Psoas muscle (tissue), 2 donors: ENCODE measurements around a stretch of chr7.

DNA sequence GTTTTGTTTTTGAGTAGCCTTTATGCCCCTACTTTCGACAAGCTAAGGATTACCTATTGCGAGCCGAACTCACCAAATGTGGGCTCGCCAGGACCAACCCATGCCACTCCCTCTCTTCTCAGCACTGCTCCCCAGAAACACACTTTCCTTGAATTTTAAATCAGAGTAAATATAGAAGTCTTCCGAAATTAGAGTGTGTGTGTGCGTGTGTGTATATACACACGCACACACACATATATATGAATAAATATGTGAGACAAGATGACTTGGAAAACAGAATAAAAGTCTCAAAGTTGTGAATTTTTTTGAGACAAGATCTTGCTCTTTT, 96.7 kb downstream of the AGMO start:
- PRO-cap, 2 experiments = no peak in any of the 2 experiments

DNA sequence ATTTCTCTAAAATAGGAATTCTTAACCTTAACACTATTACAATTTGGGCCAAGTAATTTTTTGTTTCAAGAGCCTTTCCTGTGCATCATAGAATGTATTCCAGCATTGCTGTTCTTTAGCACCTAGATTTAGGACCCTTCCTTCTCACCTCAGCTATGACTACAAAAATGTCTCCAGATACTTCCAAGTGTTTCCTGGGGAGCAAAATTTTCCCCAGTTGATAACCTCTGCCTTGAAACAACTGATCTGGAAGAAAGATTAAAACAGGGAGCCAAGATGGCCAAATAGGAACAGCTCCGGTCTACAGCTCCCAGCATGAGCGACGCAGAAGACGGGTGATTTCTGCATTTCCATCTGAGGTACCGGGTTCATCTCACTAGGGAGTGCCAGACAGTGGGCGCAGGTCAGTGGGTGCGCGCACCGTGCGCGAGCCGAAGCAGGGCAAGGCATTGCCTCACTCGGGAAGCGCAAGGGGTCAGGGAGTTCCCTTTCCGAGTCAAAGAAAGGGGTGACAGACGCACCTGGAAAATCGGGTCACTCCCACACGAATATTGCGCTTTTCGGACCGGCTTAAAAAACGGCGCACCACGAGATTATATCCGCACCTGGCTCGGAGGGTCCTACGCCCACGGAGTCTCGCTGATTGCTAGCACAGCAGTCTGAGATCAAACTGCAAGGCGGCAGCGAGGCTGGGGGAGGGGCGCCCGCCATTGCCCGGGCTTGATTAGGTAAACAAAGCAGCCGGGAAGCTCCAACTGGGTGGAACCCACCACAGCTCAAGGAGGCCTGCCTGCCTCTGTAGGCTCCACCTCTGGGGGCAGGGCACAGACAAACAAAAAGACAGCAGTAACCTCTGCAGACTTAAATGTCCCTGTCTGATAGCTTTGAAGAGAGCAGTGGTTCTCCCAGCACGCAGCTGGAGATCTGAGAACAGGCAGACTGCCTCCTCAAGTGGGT, 14.5 kb downstream of the AGMO start:
- PRO-cap, 2 experiments = no peak in any of the 2 experiments

DNA sequence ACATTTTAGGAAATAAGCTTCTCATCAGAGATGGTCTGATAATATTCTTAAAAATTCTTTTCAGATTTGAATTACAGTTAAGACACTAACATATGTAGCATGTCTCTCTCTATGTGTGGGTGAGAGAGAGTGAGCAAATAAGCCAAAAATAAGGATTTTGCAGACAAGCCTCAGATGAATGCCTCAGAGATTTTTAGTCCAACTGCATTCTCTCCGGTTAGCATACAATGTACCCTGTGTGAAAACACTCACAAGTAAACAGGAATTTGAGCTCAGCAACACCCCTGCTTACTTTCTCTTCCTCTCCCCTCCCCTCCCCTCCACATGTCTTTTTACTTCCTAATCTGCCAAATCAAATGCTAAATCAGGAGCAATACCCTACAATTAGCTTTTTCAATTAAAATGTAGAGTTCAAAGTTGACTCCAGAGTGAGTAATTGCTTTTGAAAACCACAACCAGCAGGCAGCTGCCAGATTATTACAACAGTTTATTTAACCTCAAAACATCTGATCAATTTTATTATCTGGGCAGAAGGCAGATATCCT, 354.3 kb downstream of the CRPPA start:
- PRO-cap, 2 experiments = peak in 1 of 2 experiments; most common plus-strand start position 253 of the sequence (in 1); most common minus-strand start position 229 of the sequence (in 1)

DNA sequence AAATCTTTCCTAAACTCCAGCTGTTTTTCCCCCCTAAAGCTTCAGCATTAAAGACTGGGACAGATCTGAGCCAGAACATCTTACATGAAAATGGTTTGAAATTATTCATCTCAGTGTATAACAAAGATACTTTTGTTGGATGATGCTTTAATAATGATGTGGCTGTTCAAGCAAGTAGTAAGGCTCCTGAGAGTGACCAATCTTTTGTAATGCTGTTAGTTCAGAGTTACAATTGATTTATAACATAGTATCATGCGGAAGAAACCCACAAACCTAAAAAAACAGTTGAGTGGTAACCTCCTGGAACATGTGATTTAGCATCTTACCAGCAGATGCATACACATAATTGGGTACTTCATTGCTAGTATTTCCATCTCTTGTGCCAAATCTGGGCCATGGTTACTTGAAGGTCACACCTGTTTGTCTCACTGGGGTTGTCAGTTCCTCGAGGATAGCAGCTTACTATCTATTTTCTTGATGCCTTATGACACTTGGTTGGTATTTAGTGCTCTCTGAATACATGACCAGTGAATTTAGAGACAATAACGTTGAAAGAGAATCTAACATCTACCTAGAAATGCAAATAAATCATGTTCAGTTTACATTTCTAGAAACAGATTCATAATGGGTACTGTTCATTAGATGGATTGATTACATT, 1.6 kb downstream of the BZW2 start:
- PRO-cap, 2 experiments = no peak in any of the 2 experiments

DNA sequence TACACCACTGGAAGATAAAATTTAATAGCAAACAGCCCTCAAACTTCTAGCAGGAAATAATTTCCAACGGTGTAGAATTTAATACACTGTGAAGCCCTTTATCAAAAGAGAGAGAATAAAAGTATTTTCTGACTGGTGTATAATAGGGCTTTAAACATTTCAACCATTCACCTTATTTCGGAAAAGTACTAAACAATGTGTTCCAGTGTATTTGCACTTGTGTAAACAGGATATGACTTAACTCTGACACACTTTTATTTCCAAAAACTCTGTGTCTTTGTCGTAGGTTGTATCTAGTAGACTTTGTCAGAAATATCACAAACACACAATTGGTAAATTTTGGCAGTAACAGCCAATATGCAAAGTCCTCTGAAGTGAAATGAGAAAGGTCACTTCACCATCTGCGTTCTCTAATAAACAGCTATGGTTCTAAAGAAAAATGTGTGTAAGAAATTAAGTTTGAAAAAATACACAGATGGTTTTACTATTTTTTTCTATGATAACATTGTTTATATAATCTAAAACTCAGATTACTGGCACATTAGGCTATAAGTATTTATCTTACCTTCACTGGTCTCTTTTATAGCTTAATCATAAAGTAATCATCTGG, 10.3 kb upstream of the TSPAN13 start:
- PRO-cap, 2 experiments = no peak in any of the 2 experiments

DNA sequence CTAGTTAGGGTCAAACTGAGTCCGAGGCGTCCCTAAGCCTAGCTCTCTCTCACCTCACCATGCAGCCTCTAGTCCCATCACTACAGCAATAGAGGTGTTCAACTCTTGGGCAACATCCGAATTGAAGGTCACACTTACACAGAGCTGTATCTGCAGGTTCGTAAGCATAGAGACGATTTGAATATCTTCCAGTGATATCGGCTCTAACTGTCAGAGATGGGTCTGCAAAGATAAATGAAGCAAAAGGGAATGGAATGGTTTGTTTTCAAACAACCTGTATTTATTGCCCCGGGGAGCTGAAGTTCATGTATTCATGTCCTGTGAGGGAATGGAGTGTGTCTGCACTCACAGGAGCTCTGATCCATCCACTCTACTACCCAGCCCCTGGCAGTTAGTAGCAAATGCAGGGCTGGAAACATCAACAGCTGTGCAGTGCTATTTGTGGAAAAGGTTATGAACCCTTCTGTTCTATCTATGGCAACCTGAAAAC, 10.0 kb downstream of the AGR2 start:
- PRO-cap, 2 experiments = no peak in any of the 2 experiments

DNA sequence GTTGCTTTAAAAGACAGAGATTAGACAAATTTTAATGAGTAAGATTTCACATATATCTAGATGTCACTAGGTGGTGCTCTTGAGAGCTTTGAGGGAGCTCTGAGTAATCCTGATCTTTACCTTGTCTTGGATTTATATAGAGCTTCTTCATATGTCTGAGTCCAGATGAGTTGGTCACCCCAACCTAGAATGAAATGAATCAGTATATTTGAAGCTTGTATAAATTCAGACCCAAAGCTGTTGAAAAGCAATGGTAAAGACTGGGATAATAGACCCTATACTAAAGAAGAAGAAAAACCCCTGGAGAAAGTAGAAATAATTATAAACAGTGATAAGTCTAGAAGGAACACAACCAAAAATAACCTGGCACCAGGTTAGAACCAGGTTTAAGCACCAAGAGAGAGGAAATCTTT, 3.6 kb downstream of the AGR2 start:
- PRO-cap, 2 experiments = no peak in any of the 2 experiments

DNA sequence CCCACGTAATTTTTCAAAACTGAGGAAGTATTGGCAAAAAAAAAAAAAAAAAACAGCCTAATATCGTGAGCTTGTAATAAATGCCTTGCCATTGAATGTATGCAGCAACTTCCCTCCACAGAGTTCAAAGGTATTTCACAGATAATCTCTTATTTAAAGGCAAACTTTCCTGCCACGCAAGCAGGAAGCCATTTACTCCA, 633 bp upstream of the AGR2 start:
- PRO-cap, 2 experiments = no peak in any of the 2 experiments

DNA sequence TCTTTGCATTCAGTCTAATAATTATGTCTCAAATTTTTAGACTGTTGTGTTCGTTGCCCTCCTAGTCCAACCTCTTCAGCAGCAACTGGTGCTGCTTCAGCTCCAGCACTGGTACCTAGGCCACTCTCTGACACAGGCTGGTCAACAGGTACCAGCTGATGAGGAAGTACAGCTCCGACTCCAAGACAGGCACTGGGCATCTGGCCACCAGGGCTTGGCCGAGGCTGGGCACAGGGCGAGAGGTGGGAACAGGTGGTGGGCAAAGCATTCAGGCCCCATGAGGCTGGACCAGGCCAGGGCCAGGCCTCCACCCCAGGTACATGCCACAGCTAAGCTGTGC, 151.4 kb upstream of the AGR3 start:
- PRO-cap, 2 experiments = no peak in any of the 2 experiments

GRCh38 chr7:17307473-17307886, 9.0 kb downstream of the AHR start:
- PRO-cap, 2 experiments = no peak in any of the 2 experiments

GRCh38 chr7:17333038-17334168, 35.0 kb downstream of the AHR start:
- PRO-cap, 2 experiments = no peak in any of the 2 experiments

- PRO-cap, 2 experiments = no peak in any of the 2 experiments
Measured at GRCh38 chr7:17369670-17370121, 71.2 kb downstream of the AHR start.

GRCh38 chr7:17679305-17679826, 260.9 kb downstream of the SNX13 start:
- PRO-cap, 2 experiments = no peak in any of the 2 experiments

DNA sequence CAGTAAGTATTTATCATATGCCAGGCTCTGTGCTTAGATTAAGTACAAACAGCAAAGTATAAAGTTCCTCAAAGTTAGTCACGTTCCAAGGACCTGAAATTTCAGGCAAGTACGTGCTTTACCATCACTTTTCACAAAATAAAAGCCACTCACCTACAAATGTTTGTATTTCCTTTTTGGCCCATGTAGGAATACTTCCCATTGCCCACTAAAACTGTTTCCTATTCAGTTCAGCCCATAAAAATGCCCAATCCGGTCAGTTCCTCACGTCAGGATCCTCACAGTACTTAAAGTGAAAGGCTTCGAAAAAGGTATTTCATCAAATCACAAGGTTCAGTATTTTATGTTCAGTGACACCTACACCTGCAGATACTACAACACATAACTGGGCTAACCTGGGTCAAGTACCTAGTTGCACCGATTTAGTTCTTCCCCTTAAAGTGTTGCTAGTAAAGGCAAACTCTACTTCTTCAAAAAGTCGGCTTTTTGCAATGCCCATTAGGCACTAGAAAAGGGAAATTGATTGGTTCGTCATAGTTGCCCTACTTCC, 1.2 kb downstream of the SNX13 start:
- PRO-cap, 2 experiments = no peak in any of the 2 experiments

- PRO-cap, 2 experiments = no peak in any of the 2 experiments
Measured at GRCh38 chr7:17941201-17941690, 952 bp upstream of the SNX13 start.

DNA sequence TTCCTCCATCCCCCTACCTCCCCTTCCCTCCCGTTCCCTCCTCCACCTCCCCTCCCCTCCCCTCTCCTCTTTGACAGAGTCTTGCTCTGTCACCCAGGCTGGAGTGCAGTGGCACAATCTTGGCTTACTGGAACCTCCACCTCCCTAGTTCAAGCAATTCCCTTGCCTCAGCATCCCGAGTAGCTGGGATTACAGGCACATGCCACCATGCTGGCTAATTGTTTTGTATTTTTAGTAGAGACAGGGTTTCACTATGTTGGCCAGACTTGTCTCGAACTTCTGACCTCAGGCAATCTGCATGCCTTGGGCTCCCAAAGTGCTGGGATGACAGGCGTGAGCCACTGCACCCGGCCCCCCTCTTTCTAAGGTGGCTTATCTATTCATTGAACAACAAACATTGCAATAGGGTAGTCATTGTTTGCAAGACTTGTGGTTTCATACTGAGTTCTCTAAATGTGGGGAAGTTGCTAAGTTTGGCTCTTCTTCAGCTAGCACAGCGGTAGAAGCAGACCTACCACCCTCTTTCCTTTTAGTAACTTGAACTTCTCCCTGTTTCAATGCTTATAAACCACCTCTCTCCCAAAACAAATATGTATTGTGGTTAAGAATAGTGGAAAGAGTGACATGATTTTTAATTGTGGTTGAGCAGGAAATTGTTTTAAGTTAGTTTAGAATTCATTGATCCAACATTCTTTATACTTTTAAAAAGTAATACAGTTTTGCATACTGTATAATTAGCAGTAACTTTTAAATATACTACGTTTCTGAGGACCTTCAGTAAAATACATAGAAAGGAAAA, 150.6 kb upstream of the PRPS1L1 start:
- PRO-cap, 2 experiments = no peak in any of the 2 experiments

- PRO-cap, 2 experiments = no peak in any of the 2 experiments
Measured at GRCh38 chr7:18200680-18201248, 173.1 kb upstream of the PRPS1L1 start.

DNA sequence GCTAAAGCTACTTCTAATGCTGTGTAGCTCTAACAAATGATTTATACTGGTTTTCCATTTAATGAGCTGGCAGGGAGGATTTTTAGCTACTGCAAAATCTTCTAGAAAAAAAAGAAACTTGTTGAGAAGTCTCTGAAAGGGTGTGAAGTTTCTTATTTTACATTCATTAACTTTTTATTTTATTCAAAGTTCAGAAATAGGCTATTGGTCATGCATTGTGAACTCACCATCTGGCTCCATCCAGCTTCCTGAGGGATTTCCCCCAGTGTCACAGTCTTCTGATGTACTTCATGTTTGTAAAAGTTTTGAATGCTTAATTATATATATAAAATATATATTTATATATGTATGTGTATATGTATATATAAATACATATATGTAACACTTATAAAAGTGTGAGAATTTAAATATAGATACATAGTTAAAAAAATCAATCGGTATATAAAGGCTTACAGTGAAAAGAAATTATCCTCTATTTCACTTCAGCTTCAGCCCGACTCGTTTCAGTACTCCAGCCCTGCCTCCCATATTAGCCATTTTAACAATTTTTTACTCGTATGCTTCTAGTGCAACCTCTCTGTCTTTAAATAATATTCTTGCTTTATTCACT, 35.0 kb downstream of the HDAC9 start:
- PRO-cap, 2 experiments = no peak in any of the 2 experiments

DNA sequence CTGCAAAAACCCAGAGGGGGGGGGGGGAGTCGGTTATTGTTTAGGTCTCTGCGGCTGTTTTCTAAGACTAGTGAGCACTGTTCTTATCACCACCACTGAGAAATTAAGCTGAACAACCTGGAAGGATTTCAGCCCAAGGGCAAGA, 1.4 kb downstream of the TWIST1 start:
- PRO-cap, 2 experiments = no peak in any of the 2 experiments

DNA sequence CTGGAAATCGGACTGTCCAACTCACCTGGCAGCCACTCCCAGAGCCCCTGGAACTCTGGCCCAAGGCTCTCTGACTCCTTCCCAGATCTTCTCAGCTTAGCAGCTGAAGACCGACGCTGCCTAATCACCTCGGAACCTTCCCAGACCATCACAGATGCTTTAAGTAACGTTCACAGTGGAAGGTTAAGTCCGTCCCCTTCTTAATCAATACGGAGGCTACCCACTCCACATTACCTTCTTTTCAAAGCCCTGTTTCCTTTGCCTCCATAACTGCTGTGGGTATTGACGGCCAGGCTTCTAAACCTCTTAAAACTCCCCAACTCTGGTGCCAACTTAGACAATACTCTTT, 94.2 kb downstream of the MACC1 start:
- PRO-cap, 2 experiments = no peak in any of the 2 experiments